M059J (cell line): Measurements from ENCODE around the genes ANKRD13D, CDK2AP2, ALDH3B1 and KMT5B.

- RAMPAGE, long total RNA, result no peak
These were observed 26.4 kb upstream of the GRK2 start for GRCh38 chr11:67239901-67240218.

DNA sequence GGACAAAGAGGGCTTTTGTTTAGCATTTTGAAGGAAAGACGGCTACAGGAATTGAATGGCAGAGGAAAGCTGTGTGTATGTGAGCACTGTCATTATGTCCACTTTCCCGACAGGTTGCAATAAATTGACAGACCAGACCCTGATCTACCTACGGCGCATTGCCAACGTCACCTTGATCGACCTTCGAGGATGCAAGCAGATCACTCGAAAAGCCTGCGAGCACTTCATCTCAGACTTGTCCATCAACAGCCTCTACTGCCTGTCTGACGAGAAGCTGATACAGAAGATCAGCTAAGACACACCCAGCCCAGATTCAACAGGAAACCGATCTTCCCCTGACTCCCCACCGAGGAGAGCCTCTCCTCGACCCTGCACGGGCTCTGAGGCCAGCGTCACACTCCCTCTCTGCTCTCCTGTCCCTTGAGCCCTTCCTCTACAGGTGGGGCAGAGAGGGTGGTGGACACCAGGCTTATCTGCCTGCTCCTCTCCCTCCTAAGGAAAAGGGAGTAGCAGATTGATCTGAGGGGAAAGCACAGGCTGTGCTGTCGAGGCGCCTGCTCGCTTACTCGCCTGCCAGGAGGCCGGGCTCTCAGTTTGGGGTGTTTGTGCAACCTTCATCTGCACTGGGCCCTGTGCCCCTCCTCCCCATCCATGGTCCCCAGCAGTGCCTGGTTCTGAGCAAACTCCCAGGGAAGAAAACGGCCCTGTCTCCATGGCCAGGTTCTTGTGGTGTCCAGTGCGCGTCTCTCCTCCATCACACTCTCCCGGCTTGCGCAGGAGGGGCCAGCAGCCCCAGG lies 11.3 kb upstream of the GRK2 start:
- RAMPAGE, long total RNA, result no peak

GRCh38 chr11:67262583-67263225 lies 3.6 kb upstream of the GRK2 start:
- RAMPAGE, long total RNA, result no peak

DNA sequence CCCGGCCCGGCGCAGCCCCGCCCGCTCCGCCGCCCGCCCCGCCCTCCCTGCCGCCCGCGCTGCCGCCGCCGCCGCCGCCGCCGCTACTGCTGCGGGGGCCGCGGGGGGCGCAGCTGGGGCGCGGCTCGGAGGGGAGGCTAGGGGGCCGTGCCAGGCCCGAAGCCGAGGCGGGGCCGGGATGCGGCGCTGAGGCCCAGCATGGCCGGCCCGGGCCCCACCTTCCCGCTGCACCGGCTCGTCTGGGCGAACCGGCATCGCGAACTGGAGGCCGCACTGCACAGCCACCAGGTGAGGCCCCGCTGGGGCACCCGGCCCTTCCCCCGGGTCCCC lies at the start of gene ANKRD13D:
Gene ANKRD13D (plus strand): TSS at position 41 of the 330 bp plus-strand sequence.
- RAMPAGE, long total RNA, result no peak

GRCh38 chr11:67345069-67345647 lies 8.2 kb downstream of the POLD4 start:
- RAMPAGE, long total RNA, result no peak

GRCh38 chr11:67397668-67398281 lies 3.9 kb downstream of the PPP1CA start:
- RAMPAGE, long total RNA, result no peak

GRCh38 chr11:67407055-67407647 lies 3.3 kb downstream of the TBC1D10C start:
- RAMPAGE, long total RNA, result no peak

GRCh38 chr11:67415913-67416309 lies 433 bp downstream of the CARNS1 start:
- RAMPAGE, long total RNA, result no peak

DNA sequence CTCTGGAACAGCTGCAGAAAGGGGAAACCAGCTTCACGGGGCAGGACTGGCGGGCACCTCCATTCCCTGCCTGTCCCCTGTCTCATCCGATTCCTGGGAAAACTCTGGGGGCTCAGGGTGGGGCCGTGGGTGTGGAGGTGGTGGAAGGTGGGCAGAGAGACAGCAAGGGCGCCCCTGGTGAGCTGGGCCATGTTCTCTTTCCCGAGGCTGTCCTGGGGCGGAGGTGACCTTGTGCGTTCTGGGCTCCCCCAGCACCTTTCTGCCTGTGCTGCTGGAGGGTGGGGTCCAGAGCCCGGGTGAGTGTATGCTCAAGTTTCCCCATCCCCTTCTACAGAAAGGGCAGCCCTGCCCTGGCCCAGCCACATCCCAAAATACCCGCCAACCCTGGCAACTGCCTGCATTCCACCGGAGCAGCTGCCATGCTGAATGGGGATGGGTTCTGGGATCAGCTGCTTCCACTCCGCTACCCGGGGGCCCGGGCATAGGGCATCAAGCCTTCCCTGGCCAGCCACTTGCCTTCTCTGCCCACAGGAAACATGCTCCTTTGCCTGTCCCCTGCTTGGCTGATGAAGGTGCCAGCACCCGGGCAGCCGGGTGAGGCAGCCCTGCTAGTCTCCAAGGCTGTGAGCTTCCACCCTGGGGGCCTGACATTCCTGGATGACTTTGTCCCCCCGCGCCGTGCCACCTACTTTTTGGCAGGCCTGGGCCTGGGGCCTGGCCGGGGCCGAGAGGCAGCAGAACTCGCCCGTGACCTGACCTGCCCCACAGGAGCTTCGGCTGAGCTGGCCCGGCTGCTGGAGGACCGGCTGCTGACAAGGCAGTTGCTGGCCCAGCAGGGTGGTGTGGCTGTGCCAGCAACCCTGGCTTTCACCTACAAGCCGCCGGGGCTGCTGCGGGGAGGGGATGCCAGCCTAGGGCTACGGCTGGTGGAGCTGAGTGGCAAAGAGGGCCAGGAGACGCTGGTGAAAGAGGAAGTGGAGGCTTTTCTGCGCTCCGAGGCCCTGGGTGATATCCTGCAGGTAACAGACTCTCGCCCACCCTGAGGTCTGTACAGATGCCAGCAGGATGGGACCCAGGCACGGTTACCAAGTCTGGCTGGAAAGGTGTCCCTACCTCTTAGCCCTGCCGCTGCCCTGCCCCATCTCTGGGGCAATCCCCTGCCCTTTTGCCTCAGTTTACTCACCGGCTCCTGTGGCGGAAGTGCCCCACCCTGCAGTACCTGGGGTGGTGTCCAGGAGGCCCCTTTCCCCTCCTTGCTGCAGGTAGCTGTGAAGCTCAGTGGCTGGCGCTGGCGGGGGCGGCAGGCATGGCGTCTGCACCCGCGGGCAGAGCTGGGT lies 3.2 kb downstream of the CARNS1 start:
- RAMPAGE, long total RNA, result no peak

DNA sequence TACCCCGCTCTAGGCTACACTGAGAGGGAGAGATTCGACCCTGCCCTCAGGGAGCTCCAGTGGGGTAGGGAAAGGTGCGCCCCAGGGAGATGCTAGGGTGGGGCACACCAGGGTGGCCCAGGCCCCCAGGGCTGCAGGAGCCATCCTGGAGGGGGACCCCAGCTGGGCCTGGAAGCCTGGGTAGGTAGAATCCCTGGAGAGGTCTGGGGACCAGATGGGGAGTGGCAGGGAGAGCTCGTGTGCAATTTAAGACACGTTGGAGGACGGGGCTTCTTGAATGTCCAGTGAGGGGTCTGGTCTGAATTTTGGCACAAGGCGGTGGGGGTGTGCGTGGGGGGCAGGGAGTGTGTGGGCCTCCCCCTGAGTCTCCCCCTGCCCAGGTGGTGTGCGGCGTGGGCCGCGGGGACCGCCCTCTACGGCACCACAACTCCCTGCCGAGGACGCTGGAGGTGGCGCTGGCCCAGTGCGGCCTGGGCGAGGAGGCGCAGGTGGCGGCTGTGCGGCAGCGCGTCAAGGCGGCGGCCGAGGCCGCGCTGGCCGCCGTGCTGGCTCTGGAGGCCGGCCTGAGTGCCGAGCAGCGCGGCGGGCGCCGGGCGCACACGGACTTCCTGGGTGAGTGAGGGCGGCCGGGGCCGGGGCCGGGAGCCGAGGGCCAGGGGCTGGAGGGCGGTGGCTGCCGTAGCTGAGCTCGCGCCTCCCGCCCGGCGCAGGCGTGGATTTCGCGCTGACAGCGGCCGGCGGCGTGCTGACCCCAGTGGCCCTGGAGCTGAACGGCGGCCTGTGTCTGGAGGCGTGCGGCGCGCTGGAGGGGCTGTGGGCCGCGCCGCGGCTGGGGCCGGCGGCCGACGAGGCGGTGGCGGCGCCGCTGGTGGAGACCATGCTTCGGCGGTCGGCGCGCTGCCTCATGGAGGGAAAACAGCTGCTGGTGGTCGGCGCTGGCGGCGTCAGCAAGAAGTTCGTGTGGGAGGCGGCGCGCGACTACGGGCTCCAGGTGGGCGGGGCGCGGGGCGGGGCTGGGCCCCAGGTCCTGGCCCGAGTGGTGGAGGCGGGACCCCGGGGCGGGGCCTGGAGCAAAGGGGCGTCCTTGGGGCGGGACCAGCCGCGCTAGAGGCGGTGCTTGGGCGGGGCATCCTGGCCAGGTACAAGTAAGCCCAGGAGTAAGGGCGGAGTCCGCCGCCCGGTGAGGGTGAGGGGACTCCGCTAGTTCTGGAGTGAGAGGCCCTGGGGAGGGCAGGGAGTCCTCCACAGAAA lies 5.2 kb downstream of the CARNS1 start:
- RAMPAGE, long total RNA, result no peak

- RAMPAGE, long total RNA, result no peak
These were observed 908 bp upstream of the PTPRCAP start for GRCh38 chr11:67438248-67438931.

DNA sequence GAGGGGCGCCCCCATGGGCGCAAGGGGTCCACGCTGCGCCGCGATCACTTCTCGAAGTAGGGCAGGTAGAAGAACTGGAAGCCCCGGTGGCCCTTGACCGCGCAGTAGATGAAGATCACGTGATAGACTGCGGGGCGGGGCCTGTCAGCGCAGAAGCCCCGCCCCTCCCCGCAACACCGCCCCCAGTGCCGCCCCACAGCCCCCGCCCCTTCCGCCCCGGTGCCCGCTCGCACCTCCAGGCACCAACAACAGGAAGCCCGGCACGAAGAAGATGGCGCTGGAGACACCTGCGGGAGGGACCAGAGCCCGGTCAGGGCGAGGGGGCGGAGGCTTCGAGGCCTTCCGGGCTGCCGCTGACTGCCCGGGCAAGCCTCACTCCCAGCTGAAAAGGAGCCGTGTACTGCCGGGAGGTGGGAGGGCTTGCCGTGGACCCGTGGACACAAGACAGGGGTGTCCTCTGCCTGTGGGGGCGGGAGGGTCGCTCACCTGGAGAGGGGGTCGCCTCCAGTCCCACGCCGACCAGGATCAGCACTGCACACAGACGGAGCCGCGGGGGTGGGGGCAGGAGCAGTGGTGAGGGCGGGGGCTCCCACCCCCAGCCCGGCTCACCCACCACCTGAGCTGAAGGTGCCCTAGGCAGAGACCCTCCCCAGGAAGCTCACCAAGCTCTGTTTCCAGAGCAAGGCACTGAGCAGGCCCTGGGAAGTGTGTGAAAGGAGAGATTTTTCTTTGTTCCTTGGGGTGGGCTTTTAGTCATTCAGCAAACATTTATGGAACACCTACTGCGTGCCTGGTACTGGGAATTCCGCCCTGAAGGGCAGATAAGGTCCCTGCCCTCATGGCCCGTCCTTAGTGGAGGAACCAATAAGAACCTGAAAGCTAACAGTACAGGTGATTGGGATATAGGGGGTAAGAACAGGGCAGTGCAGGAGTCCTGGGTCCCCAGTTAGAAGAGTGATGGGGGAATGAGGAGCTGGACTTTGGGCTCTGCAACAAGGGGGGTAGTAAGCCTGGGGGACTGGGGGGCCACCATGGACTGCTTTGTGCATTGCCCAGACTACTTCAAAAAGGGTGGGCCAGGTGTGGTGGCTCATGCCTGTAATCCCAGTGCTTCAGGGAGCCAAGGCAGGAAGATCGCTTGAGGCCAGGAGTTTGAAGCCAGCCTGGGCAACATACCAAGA lies 4.1 kb downstream of the TMEM134 start:
- RAMPAGE, long total RNA, result no peak

DNA sequence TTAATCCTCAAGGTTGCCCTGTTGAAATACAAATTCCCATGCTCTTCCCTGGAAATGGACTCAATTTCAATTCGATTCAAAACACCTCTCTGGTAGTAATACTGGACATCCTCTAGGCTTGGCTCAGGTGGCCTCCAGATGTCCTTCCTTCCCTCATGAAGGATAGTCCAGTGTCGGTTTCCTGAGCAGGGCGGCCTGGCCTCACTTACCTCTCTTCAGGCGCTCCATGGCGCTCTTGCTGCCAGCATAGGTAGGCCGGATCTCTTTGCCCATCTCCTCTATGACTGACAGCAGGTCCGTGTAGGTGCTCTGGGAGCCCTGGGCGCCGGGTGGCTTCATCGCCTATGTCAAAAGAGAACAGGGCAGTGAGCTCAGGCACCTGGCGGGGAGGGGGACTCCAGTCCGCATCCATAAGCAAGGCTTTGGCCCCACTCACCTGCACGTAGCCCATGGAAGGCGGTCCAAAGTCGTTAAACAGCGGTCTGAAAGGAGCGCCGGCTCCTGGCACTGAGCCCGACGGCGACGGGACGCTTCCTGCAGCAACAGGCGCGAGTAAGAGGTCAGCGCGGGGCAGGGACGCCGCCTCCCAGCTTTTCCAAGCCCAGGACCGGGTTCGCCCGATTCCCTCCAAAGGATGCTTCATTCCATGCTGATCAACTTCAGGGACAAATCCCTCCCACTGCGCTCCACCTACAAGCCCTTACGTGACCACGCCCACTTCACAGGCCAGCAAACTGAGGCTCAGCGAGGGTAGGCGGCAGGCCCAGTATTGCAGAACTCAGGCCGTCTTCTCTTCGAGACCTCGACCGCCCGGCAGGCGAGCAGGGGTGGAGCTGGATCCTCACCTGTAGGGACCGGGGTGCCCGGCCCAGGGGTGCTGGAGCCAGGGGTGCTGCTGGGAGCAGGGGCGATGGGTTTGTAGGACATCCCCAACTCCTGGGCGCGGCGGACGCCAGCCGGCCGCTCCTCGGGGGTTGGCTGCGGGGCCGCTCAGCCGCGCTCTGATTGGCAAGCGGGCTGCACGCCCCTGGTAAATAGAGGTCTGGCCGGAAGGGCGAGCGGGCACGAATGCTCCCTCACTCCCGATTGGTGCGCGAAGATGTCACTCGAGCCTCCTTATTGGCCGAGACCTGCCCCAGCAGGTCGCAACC lies at the start of gene CDK2AP2:
Gene CDK2AP2 (minus strand): TSS at position 1,007 of the 1,151 bp plus-strand sequence.
- RAMPAGE, long total RNA, result no peak

DNA sequence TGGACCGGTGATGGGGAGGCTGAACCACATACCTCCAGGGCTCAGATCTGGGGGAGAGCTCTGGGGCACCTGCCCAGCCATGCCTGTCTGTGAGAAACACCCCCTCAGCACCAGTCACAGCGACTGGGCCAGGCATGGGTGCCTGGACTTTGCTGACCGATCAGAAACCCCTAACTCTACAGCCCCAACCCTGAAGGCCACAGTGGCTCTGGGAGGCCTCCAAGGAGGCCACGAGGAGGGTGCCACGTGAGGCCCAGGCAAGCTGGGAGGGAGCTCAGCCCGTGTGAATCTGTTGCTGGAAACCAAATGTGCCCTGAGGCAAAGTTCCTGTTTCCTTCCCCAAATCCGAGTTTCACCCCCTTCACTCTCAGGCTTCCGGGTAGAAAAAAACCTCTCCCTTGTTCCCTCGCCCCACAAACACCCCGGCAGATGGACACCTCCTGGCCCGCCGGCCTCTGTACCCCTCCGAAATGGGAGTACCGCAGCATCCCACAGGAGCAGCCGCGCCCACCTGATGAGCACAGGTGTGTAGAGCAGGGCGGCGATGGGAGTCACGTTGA lies 1.3 kb downstream of the UNC93B1 start:
- RAMPAGE, long total RNA, result no peak

- RAMPAGE, long total RNA, result no peak
These were observed at the start of gene ALDH3B1 for GRCh38 chr11:68009824-68011123. ALDH3B1 (plus strand) TSS chr11:68010327.

DNA sequence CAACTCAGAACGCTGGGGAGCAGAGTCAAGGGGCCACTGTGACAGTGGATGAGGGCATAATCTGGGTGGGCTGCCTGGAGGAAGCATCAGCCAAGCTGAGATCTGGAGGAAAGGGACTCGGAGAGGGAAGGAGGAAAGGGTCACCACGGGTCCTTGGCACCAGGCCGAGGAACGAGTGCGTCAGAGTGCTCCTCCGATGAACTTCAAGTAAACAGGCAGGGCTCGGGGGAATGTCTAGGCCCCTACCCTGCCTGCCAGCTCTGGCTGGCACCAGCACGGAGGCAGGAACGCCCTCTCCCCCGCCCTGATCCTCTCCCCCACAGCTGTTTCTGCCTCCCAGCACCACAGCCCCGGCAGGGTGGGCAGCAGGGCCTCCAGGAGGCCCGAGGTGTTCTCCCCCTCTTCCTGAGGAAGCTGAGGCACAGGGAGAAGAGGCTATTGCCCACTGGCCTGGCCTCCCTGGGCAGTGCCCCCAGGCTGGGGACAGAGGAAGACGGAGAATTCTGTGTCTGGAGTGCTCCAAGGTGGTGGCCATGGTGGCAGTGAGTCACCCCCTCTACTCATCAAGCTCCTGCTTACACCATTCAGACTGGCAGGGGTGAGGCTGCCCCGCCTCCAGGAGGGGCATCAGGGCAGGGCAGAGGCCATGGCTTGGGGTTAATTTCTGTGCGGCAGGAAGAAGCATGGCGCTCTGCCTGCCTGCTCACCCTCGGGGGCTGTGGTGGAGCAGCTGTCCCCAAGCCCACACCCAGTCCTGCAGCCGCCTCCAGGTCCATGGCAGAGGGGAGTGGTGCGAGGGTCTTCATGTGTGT lies 4.3 kb downstream of the ALDH3B1 start:
- RAMPAGE, long total RNA, result no peak

- RAMPAGE, long total RNA, result no peak
These were observed 39.7 kb downstream of the CHKA start for GRCh38 chr11:68081137-68082294.

- RAMPAGE, long total RNA, result no peak
These were observed at the start of gene KMT5B for GRCh38 chr11:68212991-68213893. KMT5B (minus strand) TSS chr11:68213296.

GRCh38 chr11:68400875-68401296 lies 59.7 kb upstream of the PPP6R3 start:
- RAMPAGE, long total RNA, result no peak

DNA sequence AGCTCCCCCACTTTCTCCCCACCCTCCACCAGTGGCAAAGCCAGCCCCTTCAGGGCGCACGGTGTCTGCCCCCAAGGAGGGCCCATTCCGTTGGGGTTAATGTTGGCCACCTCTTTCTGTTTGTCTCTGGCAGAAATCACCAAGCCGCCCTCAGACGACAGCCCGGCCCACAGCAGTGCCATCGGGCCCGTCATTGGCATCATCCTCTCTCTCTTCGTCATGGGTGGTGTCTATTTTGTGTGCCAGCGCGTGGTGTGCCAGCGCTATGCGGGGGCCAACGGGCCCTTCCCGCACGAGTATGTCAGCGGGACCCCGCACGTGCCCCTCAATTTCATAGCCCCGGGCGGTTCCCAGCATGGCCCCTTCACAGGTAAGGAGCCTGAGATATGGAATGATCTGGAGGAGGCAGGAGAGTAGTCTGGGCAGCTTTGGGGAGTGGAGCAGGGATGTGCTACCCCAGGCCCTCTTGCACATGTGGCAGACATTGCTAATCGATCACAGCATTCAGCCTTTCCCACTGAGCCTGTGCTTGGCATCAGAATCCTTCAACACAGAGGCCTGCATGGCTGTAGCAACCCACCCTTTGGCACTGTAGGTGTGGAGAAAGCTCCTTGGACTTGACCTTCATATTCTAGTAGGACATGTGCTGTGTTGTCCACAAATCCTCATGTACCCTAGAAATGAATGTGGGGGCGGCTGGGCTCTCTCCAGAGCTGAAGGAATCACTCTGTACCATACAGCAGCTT lies 22.1 kb upstream of the PPP6R3 start:
- RAMPAGE, long total RNA, result no peak